NALM6 (cell line): Measurements from ENCODE around the genes SCNM1 and PI4KB.

GRCh38 chr1:150981143-150981632, 904 bp upstream of the ANXA9 start:
- PRO-cap = no peak

DNA sequence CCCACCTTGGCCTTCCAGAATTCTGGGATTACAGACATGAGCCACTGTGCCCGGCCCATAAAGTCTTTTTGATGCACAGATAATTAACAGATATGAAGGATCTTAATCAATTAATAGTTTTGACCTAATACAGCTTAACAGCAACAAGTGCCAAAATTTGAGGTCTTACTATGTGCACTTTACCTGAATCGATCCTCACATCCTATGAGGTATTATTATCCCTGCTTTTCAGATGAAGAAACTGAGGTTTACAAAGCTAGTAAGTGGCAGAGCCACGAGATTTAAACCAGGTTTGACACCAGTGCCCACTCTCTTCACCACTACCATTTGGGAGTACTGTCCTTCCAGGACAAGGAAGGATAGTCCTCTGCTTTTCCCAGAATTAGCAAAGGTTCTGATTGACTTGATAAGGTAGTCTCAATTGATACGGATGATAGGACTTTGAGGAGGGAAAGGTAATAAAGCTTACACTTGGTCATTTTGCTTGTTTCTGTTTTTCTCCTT, 2.3 kb downstream of the C1orf56 start:
- PRO-cap = no peak

- PRO-cap = unidirectional peak, minus-strand start at chr1:151060937
Measured at GRCh38 chr1:151060800-151061471, 739 bp downstream of the MLLT11 start.

- PRO-cap = no peak
Measured at GRCh38 chr1:151106911-151107440, 36.4 kb downstream of the GABPB2 start.

DNA sequence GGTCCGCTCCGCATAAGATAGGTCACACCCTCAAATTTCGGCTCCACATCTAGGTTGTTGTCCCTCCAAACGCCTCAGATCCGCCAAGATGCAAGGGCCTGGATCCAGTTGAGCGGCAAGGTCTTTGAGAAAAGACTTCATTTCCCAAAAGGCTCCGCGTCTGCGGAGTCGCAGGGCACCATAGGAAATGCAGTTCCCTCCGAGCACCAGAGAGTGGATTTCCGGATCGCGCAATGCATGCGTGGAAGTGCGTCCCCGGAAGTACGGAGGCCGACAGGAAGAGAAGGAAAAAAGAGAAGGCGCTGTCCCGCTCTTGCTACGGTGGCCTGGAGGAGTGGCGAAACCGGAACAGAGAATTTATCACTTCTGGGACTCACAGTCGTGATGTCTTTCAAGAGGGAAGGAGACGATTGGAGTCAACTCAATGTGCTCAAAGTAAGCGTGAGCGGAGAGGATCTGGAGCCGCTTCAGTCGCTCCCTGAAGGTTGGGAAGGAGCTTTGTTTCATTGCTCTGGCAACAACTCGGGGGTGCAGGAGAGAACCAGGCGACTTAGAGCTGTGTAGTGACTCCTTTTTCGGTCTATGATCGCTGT, at the start of gene SCNM1:
SCNM1 (plus strand) TSS at position 376 of the 593 bp plus-strand sequence.
- PRO-cap = bidirectional peak, plus-strand start at position 376 of the sequence, minus-strand start at position 92 of the sequence

DNA sequence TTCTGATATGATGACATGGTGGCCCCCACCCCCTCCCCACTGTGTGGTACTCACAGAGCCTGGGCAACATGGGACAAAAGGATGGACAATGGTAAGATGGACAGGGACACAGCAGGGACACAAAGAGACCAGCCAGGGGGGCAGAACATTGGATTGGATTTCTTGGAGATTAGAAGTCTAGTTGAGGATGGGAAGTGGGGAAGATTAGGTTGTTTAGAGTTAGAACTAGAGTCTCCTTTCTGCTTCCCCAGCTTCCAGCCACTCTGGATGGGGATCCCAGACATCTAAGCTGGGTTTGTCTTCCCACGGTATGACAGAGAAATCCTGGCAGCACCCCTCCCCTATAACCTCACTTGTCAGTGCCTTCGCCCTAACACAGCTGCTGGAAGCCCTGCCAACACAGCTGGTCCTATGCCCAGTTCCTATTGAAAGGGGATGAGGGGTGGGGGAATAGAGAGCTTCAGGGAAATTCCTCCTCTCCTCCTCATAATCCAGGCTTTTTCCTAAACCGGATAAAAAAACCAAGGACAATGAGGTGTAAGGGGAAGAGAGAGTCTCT, 843 bp downstream of the TMOD4 start:
- PRO-cap = no peak

- PRO-cap = no peak
Measured at GRCh38 chr1:151290575-151291109, 8.5 kb downstream of the ZNF687 start.

GRCh38 chr1:151303644-151303980, 21.5 kb downstream of the ZNF687 start:
- PRO-cap = no peak

- PRO-cap = unidirectional peak, plus-strand start at chr1:151327112; bidirectional peak, plus-strand start at chr1:151327453, minus-strand start at chr1:151327381
Measured at GRCh38 chr1:151326498-151327503, at the start of gene PI4KB. TSS of gene PI4KB (minus strand) at chr1:151327416.

DNA sequence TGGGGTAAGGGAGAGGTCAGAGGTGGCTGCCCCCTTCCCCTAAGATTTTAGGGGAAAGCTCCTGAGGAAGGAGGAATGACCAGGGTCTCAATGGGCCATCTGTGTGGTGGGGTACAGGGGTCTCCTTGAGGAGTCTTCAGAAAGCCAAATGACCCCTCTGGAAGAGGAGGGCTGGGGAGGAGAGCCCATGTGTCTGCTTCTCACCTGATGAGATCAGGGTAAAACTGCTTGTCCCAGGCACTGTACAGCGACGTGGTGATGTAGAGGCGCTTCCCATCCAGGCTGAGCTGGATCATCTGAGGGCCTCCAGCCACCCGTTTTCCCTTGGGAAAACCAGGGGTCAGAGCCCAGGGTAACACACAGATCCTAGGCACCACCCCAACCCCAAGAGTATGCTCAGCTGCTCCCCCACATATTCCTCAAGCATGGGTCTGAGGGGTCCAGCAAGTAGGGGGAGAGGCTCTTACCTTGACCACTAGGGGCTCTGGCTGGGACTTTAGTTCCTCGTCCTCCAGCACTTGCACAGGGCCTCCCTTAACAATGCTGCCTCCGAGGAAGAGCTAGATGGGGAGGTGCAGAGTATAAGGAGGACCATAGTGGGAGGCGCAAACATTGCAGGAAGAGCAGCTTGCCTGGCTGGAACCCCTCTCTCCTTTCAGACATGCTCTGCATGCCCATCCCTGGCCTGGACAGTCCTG, 7.6 kb downstream of the SELENBP1 start:
- PRO-cap = no peak

DNA sequence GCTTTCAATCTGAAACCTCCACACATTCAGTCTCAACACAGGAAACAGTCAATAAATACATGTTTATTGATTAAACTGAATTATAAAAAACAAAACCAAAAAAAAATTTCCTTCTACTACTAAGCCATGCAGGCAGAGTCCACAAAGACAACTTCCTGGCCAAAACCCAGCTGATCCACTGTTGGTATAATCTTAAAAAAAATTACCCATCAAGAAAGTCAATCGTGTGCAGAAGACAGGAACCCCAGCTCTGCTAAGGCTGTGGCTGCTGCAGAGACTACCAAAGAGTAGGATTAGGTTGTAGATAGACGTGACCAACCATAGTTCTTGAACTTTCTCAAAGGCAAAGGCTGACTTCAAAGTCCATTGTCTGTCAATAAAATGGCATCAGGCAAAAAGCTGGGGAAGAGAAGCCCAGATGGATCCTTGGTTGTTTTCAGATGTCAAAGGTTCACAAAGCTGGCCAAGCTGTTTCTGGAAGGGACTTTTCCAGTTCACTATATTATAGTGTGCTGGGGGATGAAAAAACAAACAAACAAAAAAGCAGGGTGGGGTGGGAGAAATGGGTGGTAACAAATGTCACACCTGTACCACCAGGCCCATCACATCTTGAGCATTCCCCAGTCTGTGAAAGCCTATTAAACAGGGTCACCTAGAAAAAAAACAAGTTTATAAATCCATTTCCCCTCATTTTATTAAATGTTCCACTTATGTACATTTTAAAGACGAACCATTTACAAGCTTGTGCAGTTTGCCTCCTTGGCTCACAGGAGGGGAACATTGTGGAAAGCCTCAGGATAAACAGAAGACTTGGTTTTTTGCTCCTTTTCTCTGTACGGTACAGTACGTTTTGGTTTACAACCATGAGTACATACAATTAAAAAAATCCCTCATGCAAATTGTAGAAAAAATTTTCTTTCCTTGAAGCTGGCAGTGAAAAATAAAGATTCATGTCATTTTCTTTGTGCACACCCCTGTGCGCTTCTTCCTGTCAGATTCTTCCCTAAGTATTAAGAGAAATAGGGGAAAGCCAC, 3.6 kb downstream of the PSMB4 start:
- PRO-cap = no peak

GRCh38 chr1:151405069-151405815, 5.9 kb downstream of the PSMB4 start:
- PRO-cap = no peak

GRCh38 chr1:151410810-151411525, 11.6 kb downstream of the PSMB4 start:
- PRO-cap = no peak

GRCh38 chr1:151425197-151425604, 25.8 kb downstream of the PSMB4 start:
- PRO-cap = no peak

DNA sequence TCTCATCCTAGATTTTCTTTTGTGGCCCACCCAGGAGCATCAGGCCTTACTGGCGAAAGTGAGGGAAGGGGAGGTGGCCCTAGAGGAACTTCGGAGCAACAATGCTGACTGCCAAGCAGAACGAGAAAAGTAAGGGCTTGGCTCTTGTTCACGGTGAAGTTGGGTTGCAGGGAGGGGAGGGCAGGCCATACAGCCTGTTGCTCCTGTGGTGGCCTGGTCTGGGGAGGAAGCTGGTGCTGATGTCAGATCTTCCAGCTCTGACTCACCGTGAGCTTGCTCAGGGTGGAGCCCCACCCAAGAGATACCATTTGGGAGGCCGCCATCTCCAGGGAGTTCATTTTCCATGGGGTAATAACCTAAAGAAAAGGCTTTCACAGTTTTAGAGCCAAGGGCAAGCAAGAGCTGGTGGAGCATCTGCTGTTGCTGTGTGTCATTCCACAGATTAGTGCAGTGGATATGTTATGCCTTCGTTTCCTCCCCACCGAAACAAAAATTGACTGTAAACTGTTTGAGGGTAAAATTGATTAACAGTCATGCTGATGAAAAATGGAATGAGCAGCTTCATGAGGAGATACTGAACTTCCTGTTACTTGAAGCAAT, 34.9 kb downstream of the TUFT1 start:
- PRO-cap = no peak

- PRO-cap = no peak
Measured at GRCh38 chr1:151612664-151613228, 896 bp downstream of the SNX27 start.

GRCh38 chr1:151846124-151847208, 6.8 kb upstream of the C2CD4D start:
- PRO-cap = no peak

DNA sequence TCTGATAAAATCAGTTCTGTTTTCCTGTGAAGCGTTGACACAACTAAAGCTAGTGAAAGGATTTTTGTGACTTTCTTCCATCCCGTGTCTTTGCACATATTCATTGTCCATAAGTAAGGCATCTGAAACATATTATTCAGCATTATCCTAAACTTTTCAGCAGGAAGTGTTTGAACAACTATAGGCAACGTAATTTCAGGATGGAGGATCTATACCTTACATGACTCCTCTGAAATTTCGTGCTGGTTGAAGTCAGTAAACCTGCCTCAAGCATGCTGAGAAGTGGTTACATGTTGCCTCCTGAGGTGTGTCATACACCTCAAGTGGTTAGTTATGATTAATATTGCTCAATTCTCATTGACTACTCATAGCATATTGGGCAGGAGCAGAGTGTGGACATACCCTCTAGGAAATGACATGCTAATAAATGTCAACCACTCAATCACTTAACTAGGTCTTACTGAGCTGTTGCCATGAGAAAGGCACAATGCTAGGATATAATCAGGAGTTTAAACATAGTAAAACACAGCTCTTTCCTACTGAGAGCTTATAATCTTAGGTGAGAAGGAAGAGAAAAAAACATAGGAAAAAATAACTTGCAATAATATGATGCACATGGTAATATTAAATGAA, 37.0 kb upstream of the THEM4 start:
- PRO-cap = no peak

GRCh38 chr1:151953712-151954000, 40.0 kb downstream of the S100A10 start:
- PRO-cap = no peak

DNA sequence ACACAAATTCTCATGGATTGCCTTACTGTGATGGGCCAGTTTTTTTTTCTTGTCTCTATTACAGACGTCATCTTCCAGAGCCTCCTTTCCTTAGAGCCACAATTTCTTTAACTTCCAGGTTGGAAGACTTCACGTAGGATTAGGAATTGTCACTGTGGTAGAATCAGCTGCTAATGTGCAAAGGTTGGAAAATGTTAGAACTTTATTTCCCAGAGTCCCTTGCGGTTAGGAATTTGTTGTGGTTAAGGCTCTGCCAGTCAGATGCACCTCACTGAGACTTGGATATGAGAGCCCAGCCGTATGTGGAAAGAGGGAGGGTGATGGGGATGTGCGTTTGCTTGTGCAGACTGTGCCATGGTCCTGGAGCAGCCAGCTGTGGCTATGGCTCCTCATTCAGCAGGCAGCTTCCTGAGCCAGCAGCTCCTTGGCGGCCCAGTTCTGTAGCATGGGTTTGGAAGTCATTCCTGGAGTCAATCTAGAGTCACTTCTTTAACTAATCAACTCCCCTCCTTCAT, 12.5 kb downstream of the S100A10 start:
- PRO-cap = no peak